Bronchus (tissue), 1 donor: ENCODE measurements around a stretch of chr7.

GRCh38 chr7:55200163-55200753 is 164.9 kb upstream of the LANCL2 start:
- PRO-cap = no peak

- PRO-cap = no peak
These were observed 159.0 kb upstream of the LANCL2 start for GRCh38 chr7:55205707-55206956.

DNA sequence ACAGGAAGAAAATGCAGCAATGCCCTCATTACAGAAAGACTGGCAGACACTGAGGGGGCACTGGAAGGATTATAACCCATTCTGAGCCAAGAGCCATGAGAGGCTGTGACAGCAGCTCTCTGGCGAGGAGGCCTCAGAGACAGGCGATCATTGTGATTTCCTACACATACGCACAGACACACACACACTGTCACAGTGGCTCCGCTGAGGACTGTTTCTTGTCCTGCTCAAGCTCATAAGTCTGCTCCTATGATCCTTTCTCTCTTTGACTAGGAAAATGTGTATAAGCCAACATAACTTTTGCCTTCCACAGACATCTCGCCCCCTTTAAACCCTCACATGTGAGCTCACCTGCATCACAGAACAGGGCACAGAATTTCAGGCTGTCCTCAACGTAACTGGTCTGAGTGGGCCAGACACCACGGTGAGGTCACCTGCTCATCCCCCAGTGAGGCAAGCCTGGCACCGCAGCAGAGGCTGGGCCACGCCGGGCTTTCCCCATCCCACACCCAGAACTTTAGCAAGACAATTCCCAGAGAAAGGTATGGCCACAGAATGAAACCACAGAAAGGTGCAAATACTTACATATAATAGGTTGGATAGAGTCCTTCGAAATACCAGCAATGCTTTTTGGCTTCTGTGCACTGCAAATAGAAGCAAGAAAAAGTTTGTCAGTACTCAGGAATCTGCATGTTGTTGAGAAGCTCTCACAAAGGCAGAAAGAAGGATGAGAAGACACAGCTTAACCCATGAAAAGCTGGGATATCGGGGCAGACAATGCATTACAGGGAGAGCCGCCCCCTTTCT is 51.6 kb downstream of the VOPP1 start:
- PRO-cap = no peak

DNA sequence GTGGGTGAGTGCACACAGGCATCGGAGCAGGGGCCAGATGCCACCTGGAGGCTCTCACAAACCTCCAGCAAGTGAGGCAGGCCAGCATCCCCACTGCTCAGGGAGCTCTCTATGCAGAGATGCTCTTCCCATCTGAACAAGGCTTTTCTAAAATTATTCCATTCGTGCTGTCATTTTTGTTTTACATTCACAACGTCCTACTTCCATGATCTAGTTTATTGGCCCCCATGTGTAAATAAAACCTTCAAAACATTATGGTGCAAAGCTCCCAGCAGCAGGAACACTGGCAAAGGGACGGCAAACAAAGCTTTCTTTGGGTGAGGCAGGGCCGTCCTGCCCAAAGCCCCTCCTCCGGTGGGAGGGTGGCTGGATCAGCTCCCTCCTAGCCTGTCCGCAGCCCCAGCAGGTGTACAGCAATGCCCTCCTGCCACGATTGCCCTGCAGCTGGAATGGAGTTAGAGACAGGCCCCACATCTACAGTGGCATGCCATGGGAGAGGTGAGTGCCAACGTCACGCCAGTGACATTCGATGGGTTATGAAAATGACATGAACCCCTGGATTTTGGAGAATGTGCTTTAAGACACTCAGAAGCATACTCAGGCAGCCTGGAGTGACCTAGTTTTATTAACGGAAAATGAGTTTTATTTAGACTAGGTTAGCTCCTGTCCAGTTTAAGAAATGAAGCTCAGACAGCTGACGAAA is 50.4 kb downstream of the VOPP1 start:
- PRO-cap = no peak

GRCh38 chr7:55999999-56000613 is 35.7 kb downstream of the NIPSNAP2 start:
- PRO-cap = no peak

DNA sequence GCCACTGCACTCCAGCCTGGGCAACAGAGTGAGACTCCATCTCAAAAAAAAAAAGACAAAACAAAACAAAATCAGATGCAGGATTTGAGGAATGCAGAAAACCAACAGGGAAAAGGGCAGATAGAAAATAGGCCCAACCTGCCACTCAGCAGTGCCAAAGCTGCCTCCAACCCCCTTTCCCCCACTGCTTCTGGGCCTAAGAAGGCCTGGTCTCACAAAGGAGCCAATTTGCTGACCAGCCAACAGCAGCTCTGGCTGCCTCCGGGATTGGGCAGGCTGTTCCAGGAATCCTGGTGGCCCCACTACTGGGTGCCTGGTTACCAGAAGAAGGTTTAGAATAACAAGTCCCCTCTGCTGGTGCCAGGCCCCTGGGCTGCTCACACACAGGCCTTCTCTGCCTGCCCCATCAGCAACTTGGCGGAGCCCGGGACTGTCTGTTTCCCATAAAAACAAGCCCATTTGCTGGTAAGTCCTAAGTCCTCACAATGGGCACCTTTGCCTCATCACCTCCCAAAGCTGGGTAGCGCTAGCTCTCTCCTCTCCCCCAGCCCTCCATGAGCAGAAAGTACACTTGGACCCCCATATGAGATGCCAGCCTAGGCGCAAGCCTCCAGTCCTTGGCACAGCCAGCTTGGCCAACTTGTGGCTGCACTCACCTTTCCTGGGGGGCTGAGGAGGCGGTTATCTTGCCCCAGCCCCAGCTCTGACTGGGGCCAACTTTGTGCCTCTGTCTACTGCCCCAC is 1.1 kb downstream of the PHKG1 start:
- PRO-cap = no peak

GRCh38 chr7:56099369-56100647 is 6.5 kb downstream of the CHCHD2 start:
- PRO-cap = no peak

GRCh38 chr7:57361360-57361899 is 88.5 kb upstream of the ZNF716 start:
- PRO-cap = no peak

GRCh38 chr7:57375579-57376368 is 74.2 kb upstream of the ZNF716 start:
- PRO-cap = no peak

GRCh38 chr7:62383309-62383663 is 1615.4 kb upstream of the ZNF722 start:
- PRO-cap = unidirectional peak, minus-strand start at chr7:62383542

- PRO-cap = no peak
These were observed 930.5 kb upstream of the ZNF722 start for GRCh38 chr7:63068110-63068632.

- PRO-cap = no peak
These were observed 43.8 kb downstream of the ZNF107 start for GRCh38 chr7:64709559-64710225.

- PRO-cap = no peak
These were observed 41.5 kb downstream of the ZNF138 start for GRCh38 chr7:64835557-64836240.

GRCh38 chr7:65037867-65038735 is 31.6 kb upstream of the ERV3-1 start:
- PRO-cap = unidirectional peak, plus-strand start at chr7:65038192; unidirectional peak, plus-strand start at chr7:65038264; unidirectional peak, plus-strand start at chr7:65038371

DNA sequence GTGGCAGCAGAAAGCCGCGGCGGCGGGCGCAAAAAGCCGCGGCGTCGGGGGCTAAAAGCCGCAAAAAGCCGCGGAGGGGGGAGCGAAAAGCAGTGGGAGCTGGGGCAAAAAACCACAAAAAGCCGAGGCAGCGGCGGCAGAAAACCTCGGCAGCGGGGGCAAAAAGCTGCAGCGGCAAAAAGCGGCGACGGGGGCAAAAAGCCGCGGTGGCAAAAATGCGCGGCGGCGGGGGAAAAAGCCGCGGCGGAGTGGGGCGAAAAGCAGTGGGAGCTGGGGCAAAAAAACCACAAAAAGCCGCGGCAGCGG is 135.6 kb downstream of the ZNF92 start:
- PRO-cap = no peak

- PRO-cap = no peak
These were observed 34.7 kb downstream of the VKORC1L1 start for GRCh38 chr7:65907511-65908012.

- PRO-cap = no peak
These were observed 125.9 kb downstream of the TPST1 start for GRCh38 chr7:66330925-66331573.

GRCh38 chr7:66352056-66352706 is 147.0 kb downstream of the TPST1 start:
- PRO-cap = no peak

DNA sequence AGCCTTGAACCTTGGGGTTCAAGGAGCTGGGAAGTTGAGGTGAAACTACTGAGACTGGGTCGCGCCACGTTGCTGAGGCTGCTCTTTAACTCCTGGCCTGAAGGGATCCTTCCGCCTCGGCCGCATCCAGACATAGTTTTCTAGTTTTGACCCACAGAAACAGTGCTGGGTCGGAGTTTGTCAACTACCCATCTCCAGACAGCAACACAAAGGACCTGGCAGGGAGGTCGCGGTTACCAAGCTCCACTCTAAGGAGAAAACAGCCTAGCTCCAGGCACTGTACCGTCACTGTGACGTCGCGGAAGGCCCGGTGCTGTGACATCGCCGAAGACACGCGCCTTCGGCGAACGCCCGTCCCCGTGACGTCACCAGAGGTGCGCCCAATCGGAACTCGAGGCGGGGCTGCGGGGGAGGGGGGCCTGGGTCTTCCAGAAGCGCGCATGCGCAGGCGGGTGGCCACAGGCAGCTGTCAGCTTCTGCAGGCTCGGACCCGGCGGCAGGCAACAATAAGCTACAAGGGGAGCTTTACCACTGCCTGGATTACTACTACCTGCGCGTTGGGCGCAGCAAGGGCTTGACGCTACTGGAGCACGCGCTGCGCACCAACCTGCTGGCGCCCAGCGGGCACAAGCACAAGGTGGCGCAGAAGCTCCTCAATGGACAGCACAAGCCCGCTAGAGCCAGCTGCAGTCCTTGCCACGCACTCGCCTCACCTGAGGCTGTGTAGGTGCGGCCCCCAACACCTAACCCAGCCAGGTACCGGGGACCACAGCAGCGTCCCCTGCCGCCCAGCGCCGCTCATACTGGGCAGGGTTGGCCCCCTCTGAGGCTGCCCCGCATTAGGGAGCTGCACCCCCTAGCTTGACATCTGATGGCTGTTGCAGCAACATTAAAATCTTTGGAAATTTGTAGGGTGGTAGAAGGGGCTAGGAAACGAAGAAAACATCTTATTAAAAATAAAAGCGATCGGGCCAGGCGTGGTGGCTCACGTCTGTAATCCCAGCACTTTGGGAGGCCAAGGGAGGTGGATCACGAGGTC is 208.4 kb downstream of the TPST1 start:
- PRO-cap = bidirectional peak, plus-strand start at position 431 of the sequence, minus-strand start at position 367 of the sequence; unidirectional peak, plus-strand start at position 689 of the sequence

DNA sequence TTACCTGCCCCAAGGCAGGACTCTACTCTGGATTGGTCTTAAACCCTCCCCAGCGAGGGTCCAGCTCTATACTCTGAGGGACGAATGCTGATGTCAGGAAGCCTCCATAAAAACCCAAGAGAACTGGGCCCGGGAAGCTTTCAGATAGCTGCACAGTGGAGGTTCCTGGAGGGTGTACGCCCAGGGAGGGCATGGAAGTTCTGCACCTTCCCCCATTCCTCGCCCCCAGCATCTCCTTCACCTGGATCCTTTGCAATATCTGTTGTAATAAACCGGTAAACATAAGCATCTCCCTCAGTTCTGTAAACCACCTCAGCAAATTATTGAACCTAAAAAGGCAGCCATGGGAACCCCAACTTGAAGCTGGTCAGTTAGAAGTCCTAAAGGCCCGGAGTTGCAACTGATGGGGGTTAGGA is 47.4 kb upstream of the KCTD7 start:
- PRO-cap = no peak